Esophagus muscularis mucosa (tissue), 4 donors: ENCODE results near the gene ADRB1.

DNA sequence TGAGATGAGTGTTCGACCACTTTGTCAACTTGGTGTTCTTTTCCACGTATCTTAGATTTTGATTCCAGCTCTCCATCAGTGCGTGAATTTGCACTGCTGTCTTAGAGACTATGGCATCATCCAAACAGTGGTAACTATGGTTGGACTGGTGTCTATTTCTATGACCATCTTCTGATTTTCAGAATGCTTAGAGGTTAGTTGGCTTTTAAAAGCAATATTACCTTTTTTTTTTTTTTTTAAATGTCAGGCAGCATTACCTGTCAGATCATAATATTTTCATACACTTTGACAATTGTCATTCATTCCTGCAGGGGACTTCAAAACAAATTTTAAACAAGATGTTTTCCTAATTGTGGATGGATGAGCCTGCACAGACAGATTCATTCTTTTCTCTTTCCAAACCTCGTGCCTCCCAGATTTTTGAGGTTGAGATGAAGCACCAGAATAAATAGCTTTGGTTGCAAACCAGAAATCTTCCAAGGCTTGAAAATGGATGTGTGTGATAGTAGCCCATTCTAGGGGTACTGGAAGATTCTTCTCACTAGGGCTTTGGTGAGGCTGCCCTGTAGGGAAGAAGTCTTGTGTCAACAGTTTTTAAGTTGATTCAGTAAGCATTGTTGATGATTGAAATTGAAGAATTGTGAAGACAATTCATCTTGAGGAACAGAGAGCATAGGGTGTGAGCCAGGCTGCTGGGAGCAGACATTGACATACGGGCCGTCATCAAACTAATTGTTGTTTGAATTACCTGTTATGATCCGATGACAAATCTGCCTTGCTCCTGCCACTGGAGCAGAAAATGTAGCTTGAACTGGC, 26.9 kb downstream of the TCF7L2 start:
- PRO-cap, result no peak
- RAMPAGE, long total RNA, 4 experiments, result no peak in any of the 4 experiments

- PRO-cap, result no peak
- RAMPAGE, long total RNA, 4 experiments, result no peak in any of the 4 experiments
These were observed 53.6 kb downstream of the TCF7L2 start for GRCh38 chr10:113003379-113004403.

DNA sequence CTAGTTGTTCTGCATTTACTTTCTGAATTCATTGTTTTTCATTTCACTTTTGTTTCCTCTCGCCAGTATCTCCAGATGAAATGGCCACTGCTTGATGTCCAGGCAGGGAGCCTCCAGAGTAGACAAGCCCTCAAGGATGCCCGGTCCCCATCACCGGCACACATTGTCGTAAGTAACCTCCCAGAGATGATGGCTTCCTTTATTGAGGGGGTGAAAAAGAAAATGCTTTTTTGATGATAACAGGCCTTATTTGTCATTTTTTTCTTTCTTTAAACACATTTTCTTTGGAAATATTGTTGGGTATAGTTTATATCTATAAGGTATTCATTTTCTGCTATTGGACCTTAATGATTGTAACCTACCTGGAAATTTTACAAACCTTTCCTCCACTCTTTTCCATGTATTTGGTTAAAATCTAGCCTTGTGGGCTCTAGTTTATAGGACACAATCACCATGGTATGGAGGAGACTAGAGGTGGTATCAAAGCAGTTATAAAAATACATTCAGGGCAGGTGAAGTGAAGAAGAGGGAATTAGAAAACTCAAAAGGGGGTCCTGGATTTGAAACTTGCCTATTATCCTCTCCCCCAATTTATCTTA, 90.0 kb downstream of the TCF7L2 start:
- PRO-cap, result no peak
- RAMPAGE, long total RNA, 4 experiments, result no peak in any of the 4 experiments

DNA sequence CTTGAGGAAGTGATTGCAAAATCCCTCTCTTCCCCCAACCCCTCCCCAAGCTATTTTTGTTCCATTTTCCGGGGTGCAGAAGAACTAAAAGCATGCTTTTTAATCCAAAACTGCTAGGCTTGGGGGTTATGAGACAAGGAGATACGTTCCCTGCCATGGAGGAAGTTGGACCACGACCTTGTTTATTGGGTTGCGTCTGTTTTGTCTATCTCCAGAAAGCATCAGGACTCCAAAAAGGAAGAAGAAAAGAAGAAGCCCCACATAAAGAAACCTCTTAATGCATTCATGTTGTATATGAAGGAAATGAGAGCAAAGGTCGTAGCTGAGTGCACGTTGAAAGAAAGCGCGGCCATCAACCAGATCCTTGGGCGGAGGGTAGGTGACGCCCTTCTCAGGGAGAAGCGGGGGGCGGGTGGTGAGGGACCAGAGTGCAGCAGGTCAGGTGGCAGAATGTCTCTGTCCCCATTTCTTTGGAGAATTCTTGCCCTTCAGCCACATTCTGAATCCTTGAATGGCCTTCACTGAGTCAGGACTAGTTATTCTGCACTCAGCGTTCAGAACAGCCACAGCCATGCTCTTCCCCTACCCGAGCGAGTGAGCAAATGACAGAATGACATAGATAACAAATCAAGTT, 201.6 kb downstream of the TCF7L2 start:
- PRO-cap, result no peak
- RAMPAGE, long total RNA, 4 experiments, result no peak in any of the 4 experiments

- PRO-cap, result no peak
- RAMPAGE, long total RNA, 4 experiments, result no peak in any of the 4 experiments
These were observed 220.1 kb downstream of the TCF7L2 start for GRCh38 chr10:113170118-113170559.

- PRO-cap, result no peak
- RAMPAGE, long total RNA, 4 experiments, result no peak in any of the 4 experiments
These were observed 127.3 kb upstream of the HABP2 start for GRCh38 chr10:113425504-113425997.

DNA sequence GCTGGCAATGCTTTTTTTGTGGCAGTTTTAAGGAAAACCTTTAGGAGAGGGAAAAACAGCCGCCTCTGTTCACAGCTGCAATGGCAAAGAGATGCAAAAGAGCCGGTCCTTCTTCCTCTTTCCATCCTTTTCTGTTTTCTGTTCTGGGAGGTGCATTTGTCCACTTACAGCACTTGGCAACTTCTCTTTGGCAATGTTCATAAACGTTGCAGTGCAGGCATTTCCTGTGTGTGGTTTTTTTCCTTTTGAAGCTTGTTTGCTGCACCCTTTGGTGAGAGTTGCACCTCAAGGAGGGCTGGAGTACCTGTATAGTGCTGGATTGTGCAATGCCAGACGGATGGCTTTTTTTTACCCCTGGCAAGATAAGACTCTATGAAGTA, 53.9 kb upstream of the HABP2 start:
- PRO-cap, result no peak
- RAMPAGE, long total RNA, 4 experiments, result no peak in any of the 4 experiments

DNA sequence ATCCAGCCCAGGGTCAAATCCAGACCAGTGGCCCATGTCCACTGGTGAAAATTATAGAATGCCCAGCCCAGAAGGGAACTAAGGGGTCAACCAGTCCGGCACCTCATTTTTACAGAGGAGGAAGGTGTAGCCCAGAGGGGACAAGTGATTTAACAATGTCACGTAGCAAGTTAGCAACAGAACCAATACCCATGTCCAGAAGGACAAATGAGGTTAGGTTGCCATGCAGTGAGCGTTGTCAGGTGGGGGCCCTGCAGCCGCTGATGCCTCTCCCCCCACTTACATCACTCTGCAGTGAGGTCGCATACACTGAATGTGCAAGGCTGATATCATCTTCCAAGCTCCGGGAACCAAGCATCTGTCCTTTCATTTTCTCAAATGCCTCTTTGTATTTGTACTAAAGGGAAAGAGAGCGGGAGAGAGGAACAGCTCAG, 49.9 kb downstream of the NRAP start:
- PRO-cap, result no peak
- RAMPAGE, long total RNA, 4 experiments, result no peak in any of the 4 experiments

GRCh38 chr10:113621832-113622320, 42.0 kb downstream of the NRAP start:
- PRO-cap, result no peak
- RAMPAGE, long total RNA, 4 experiments, result no peak in any of the 4 experiments

GRCh38 chr10:114043533-114044405, at the start of gene ADRB1:
Gene ADRB1 (plus strand): TSS chr10:114043866.
- PRO-cap, result bidirectional peak, plus-strand start at chr10:114043866, minus-strand start at chr10:114043693
- RAMPAGE, long total RNA, 4 experiments, result no peak in any of the 4 experiments

- PRO-cap, result no peak
- RAMPAGE, long total RNA, 4 experiments, result no peak in any of the 4 experiments
These were observed 3.2 kb downstream of the ADRB1 start for GRCh38 chr10:114046805-114047405.

GRCh38 chr10:114266375-114267102, 27.5 kb downstream of the VWA2 start:
- PRO-cap, result no peak
- RAMPAGE, long total RNA, 4 experiments, result no peak in any of the 4 experiments

DNA sequence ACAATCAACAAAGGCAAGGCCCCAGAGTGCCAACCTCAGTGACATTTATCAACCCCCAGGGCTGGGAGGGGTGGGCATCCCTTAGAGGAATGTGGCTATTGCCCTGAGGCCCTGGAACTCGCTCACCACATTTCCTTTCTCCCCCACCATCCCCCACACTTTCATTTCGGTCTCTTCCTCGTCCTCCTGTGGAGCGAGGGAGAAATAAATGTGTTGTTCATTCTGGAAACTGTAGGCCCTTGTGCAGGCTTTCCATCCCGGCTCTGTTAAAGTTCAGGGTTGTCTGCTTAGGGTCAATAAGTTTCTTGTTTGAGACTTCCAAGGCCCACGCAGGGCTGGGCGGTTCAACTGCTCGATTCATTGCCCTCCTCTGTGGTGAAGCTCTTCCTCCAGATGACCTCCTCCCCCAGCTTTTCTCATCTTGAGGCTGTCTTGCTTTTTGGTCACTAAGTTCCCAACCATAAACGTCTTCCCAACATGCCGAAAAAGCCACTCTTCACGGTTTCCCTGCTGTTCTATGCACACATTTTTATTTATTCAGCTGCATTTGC, 57.7 kb downstream of the AFAP1L2 start:
- PRO-cap, result bidirectional peak, plus-strand start at position 461 of the sequence, minus-strand start at position 268 of the sequence
- RAMPAGE, long total RNA, 4 experiments, result no peak in any of the 4 experiments

- PRO-cap, result no peak
- RAMPAGE, long total RNA, 4 experiments, result no peak in any of the 4 experiments
These were observed 4.7 kb downstream of the AFAP1L2 start for GRCh38 chr10:114399355-114400180.

DNA sequence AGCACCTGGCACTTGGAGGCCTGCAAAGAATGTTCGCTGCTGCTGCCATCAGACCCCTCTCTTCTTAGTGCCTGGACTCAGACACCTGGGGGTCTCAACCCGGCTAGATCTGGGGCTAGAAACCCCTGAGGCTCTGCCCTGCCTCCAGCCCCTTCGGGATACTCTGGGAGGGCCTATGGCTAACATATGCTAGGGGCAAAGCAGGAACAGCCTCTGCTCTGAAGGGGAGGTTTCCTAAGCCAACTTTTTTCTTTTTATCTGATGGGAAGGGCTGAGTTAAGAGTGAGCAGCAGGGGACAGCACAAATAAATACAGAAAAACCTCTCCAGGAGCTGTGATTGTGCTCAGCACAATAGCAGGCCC, 22.7 kb upstream of the AFAP1L2 start:
- PRO-cap, result no peak
- RAMPAGE, long total RNA, 4 experiments, result no peak in any of the 4 experiments

- PRO-cap, result no peak
- RAMPAGE, long total RNA, 4 experiments, result no peak in any of the 4 experiments
These were observed 23.2 kb upstream of the AFAP1L2 start for GRCh38 chr10:114427430-114428048.

DNA sequence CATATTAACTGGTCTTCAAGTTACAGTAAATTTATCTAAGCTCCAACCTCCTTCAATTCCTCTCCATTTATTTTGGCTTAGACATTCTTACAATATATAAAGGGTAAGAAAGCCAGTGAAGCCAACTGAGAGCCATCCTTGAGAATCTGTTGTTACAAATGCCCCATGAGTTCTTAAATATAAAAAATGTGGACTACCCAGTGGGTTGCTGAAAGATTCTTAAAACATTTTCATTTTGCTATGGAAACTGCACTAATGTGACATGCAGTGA, 81.2 kb upstream of the AFAP1L2 start:
- PRO-cap, result bidirectional peak, plus-strand start outside the sequence, minus-strand start at position 148 of the sequence
- RAMPAGE, long total RNA, 4 experiments, result no peak in any of the 4 experiments

DNA sequence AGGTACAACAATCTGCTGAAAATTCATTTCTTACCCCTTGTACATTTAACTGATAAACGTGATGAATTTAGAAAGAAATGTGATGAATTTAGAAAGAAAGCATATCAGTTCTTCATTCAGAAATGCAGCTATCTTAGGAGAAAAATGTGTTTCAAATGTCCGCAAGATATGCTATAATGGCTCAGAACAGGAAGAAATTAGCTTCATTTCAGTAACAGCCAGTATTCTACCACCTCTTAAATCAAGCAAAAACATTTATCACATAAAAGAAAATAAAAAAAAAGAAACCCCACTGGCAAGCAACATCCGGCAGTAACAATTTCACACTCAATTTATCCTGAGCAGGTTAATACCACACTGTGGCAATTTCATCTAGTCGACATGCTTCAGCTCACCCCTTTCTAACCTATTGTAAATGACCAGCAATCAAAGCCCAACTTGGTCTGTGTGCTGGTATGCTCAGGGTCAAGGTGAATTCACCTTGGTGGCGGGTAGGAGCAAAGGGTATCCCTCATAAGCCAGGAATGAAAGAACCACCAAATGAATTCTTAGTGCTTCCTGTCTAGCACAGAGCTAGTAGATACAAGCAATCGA, 109.0 kb upstream of the AFAP1L2 start:
- PRO-cap, result no peak
- RAMPAGE, long total RNA, 4 experiments, result no peak in any of the 4 experiments

DNA sequence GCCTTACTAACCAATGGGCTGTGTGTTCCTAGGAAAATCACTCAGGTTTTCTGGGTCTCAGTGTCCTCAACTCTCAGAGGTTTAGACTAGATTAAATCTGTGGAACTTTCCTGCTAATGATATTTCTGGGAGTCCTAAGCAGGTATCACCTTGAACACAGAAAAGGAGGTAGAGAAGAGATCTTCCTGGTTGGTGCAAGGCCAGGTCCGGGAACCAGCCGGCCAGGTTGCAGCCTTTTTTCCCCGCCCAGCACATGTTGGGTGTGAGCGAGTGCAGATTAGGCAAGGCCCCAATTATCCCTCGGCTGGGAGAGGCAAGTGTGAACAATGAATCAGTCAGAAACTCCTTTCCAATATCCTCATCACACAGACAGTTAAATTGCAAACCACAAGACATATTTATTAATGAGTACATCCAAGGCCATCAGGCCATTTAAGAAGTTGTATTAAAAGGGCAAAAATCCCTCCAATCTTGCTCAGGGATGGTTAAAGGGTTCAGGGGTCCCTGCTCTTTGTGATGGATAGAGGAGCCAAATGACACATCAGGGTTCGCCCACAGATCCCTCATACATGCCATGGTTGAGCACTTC, 115.0 kb upstream of the AFAP1L2 start:
- PRO-cap, result no peak
- RAMPAGE, long total RNA, 4 experiments, result no peak in any of the 4 experiments

DNA sequence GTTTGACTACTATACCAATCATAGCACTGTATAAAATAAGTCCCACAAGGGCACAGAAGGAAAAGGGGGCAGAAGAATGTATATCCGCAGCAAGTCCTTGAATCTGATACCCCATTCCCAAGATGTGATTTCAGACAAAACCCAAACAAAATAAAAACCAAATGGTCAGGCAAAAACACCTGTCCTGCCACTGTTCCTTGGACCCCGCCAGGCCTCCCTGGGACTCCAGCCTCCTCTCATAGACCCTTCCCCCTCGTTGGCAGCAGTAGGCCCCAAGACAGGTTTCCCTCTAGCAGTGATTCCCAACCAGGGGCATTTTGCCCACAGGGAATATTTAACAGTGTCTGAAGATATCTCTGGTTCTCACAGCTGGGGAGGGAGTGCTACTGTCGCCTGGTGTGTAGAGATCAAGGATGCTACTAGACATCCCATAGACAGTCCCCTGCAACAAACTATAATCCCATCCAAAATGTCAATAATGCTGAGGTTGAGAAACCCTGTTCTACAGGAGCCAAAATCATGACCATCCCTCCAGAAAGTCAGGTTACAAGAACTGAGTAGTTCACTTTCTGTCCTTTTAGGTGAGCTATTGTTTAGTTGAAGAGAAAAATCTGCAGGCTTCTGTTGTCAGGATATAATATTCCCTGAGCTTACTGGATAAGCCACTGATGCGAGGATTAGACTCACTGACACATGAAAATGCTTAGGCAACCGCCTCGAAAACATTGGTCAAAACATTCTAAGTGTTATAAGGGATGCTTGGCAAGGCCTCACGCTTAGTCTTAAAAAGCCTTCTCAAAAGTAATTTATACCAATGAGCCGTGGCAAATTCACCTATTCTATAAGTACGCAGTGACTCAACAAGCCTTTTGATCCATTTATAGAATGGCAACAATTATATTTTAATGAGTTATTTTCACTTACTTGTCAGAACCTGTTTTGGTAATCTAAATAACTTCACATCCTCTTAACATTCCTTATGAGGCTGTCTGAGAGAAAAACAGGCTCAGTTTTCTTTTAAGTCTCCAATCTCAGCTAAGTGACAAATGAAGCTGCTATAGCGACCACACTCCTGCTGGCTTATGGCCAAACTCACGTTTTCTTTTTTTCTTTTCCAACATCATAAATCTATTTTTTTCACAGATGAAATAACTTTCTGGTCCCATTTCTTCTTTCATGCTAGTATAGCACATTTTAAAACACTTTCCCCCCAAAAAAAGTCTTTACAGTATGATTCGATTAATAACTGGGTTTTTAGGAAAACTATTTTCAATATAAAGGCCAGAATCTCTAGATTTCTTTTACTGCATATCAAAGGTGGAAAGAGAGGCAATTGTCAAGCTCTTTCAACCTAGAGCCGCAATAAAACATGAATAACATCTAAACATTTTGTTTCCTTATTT, 120.9 kb upstream of the AFAP1L2 start:
- PRO-cap, result bidirectional peak, plus-strand start at position 534 of the sequence, minus-strand start at position 421 of the sequence; bidirectional peak, plus-strand start at position 665 of the sequence, minus-strand start at position 652 of the sequence; bidirectional peak, plus-strand start at position 737 of the sequence, minus-strand start at position 695 of the sequence
- RAMPAGE, long total RNA, 4 experiments, result no peak in any of the 4 experiments